Osteoblast (primary cell): ENCODE measurements around the gene MAP10.

DNA sequence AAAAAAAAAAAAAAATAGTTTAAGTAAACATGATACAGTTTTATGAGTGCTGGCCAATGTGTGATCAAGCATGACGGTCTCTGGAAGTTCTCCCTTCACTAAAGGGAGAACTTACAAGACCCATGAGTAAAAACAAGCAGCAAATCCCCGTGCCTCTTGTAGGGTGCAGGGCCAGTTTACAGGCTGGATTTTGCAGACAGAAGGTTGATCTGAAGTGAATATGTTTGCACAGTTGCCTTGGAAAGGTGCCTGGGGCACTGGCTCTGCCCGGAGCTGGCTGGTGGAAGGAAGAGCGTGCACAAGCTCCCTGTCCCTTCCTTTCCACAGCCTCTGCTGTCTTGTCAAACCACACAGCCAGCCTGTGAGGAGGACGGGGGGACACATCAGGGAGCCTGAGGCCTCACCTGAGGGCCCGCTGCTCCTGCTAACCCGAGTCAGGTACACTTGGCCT is 251.7 kb downstream of the SIPA1L2 start:
- CAGE, long polyA plus RNA: no peak
- RRBS: no CpG with 5 or more reads among the region's 7 CpGs

- CAGE, long polyA plus RNA: no peak
- RRBS: no CpG with 5 or more reads among the region's 6 CpGs
Observed at GRCh38 chr1:232428083-232428911, 201.6 kb downstream of the SIPA1L2 start.

GRCh38 chr1:232518284-232519090 is 111.4 kb downstream of the SIPA1L2 start:
- CAGE, long polyA plus RNA: no peak
- RRBS: no CpG with 5 or more reads among the region's 6 CpGs

DNA sequence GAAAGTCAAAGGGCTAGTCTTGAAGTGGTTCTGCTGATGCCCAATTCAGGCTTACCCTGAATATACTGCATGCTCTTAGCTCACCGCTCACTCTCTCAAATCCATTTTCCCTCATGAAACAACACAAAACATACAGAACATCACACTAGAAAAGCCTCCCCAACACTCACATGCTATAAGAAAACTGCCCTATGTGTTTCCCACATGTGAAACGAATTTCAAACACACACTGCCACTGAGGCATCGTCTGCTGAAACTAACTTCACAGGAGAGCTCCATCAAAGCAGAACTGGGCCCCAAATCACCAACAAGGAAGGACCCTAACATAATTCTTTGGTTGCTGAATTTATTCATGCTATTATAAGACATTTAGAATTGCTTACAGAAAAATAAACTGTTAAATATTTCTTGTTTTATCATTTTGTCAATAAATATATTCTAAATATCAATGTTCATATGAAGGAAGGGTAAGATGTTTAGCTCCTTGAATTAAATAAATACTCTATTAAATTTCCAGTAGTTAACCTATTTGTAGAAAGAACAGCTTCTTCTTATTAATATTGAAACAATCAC is 33.7 kb downstream of the SIPA1L2 start:
- CAGE, long polyA plus RNA: no peak
- RRBS: no CpG with 5 or more reads among the region's 3 CpGs

- CAGE, long polyA plus RNA: no peak
- RRBS: 4% methylated on average over 15 of the region's 77 CpGs
Observed at GRCh38 chr1:232805031-232806325, at the start of gene MAP10. Gene MAP10, plus strand, starts transcription at chr1:232805416.

DNA sequence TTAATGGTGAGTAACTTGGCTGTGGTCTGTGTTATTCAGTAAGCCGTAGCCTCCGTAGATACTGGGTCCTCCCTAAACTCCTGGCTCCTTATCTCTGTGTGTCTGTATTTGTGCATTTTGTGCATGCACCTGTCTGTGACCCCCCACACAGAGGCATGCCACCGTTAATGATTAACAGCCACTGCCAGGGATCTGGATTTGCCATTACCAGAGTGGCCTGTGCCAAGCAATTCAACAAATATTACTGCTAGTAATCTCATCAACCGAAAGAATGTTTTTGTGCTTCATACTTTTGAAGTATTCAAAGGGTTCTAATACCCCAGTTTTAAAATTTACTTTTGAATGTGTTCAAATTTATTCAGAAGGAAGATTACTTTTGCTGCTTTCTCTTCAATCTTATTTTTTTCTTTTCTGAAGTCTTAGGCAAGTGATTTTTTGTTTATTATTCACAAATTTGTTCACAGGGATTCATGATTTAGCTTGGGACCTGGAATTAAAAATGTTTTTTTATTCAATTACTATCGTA is 32.1 kb downstream of the MAP3K21 start:
- CAGE, long polyA plus RNA: no peak
- RRBS: no CpG with 5 or more reads among the region's 5 CpGs

GRCh38 chr1:233673209-233673882 is 59.4 kb downstream of the KCNK1 start:
- CAGE, long polyA plus RNA: no peak
- RRBS: no CpG with 5 or more reads among the region's 8 CpGs

GRCh38 chr1:234400729-234400998 is 27.4 kb downstream of the COA6 start:
- CAGE, long polyA plus RNA: no peak

GRCh38 chr1:234509649-234510348 is 30.8 kb upstream of the TARBP1 start:
- CAGE, long polyA plus RNA: no peak
- RRBS: no CpG with 5 or more reads among the region's 5 CpGs

- CAGE, long polyA plus RNA: no peak
- RRBS: no CpG with 5 or more reads among the region's 17 CpGs
Observed at GRCh38 chr1:234533788-234534934, 55.2 kb upstream of the TARBP1 start.

DNA sequence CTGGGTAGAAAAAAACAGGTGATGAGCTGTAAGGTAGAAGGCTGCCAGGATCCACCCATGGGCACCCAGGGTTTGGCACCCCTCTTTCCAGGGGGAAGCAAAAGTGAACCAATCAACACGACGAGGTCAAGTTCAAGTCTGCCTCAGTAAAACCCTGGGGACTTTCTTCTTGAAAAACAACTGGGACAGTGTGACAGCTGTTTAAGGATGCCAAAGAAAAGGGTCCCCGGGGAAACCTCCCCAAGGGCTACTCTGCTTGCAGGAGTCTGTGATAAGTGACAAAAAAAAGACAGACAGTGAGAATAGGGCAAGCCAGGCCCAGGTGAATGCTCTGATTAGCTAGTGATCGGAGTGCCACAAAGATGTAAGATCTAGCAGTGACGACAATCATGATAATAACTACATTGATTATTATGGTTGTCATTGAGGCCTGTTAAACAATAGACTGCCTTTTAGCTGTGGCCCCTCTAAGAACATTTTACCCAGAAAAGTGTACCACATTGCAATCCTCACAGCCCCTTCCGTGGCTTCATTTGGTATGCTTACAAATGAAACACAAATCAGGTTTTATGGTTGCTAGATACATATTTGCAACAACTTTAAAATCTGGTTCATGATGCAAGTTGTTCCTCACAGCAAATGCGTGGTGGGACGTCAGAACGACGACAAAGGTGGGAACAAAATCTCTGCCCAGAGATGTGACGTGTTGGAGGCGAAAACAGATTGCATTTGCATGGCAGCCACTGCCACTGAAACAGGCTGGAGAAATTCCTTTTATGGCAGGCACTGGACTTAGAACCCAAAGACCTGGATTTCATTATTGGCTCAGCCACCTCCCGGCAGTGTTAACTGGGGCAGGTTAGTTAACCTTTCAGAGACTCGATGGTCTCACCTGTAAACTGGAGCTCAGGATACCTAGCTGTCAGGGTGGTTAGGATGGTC is 58.8 kb upstream of the TARBP1 start:
- CAGE, long polyA plus RNA: no peak
- RRBS: no CpG with 5 or more reads among the region's 14 CpGs

DNA sequence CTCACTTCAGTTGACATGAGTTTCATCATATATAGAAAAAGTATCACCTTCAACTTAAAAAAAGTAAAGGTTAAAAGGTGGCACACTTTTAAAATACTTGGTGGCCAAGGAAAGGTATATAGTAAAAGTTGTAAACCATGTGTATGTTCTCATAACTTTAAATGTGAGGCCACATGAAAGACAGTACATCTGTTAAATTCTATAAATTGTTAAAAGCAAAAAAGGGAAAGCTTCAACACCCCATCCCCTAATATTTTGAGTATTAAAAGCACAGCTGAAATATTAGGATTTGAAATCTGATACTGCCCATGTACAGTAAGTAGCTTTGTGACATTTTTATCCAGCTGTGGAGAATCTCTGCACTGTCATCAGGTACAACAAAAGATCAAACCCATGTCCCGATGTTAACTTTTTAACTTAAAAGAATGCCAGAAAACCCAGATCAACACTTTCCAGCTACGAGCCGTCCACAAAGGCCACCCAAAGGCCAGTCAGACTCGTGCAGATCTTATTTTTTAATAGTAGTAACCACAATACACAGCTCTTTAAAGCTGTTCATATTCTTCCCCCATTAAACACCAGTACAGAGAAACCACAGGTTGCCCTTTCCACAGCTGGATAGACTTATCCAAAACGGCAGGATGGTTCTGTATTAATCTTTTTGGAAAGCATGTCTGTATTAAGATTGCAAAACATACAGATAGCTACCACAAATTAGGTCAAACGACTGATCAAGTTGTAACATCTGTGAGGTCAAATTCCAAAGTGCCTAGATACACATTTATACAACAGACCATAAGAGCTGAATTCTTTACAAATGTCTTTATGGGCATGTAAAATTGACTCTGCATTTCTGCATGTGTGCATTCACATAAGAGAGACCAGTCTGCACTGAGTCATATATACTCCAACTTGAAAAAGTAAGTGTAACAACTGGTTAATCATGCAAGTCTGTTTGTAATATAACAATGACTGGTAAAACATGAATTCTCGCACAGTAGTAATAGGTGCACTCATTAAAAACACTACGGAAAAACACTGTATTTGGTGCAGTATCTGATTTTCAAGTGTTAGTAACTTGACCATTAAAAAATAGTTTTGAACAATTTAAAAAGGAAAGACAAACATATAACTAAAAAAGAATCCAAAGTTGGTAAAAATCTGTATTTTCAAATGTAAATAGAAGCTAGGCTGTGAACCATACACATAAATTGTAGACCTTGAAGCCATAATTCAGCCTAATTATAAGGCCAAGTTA is 5.1 kb downstream of the IRF2BP2 start:
- CAGE, long polyA plus RNA: no peak
- RRBS: no CpG with 5 or more reads among the region's 8 CpGs

- CAGE, long polyA plus RNA: no peak
- RRBS: no CpG with 5 or more reads among the region's 27 CpGs
Observed at GRCh38 chr1:234608889-234609065, 1.2 kb downstream of the IRF2BP2 start.

GRCh38 chr1:234627409-234627976 is 17.5 kb upstream of the IRF2BP2 start:
- CAGE, long polyA plus RNA: no peak
- RRBS: no CpG with 5 or more reads among the region's 8 CpGs

DNA sequence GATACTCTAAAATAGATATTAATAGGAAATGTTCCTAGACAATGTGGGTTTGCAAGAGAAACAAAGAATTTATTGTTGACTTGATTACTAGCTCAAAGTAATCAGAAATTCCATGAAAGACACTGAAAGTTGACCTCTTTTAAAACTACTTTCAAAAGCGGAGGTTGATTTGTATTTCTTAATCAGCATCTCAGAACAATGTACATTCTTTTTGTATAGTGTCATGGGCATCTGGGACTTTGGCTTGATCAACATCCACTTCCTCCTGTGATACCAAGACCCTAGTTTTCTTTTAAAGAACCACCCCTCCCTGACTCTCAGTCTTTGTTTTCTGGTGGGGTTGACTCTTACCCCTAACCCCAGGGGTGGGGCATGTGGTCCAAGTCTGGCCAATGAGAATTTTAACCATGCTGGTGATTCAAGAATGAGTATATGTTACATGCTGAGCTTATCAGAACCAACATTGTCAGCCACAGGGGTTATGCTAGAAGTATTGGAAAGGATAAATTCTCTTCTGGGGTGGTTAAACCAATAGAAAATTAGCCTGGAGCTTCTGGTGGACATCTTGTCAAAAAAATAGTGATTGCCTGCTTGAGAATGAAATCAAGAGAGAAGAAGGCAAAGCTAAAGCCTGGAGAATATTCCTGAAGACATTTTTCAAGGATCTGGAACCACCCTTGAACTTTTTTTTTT is 21.8 kb upstream of the IRF2BP2 start:
- CAGE, long polyA plus RNA: no peak
- RRBS: no CpG with 5 or more reads among the region's 1 CpG

GRCh38 chr1:234726166-234727171 is 116.5 kb upstream of the IRF2BP2 start:
- CAGE, long polyA plus RNA: no peak
- RRBS: no CpG with 5 or more reads among the region's 15 CpGs

DNA sequence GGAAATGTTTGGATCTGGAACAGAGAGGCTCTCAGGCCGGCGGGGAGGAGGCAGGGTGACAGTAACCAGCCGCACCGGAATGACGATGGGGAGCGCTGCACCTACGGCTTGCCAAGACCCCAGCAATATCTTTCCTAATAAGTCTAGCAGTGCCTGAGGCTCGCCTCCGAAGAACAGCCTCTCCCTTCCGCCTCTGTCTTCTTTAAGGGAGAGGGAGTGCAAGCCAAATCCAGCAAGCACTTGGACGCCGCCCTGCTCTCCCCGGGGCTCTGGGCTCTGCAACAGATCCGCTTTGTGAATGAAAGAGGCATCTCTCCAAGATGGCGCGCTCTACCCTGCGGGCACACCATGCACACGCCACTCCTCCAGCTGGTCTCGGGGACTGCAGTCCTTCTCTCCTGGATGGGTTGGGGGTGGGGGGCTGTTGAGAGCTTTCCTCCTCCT is 206.5 kb upstream of the IRF2BP2 start:
- CAGE, long polyA plus RNA: no peak
- RRBS: no CpG with 5 or more reads among the region's 19 CpGs

DNA sequence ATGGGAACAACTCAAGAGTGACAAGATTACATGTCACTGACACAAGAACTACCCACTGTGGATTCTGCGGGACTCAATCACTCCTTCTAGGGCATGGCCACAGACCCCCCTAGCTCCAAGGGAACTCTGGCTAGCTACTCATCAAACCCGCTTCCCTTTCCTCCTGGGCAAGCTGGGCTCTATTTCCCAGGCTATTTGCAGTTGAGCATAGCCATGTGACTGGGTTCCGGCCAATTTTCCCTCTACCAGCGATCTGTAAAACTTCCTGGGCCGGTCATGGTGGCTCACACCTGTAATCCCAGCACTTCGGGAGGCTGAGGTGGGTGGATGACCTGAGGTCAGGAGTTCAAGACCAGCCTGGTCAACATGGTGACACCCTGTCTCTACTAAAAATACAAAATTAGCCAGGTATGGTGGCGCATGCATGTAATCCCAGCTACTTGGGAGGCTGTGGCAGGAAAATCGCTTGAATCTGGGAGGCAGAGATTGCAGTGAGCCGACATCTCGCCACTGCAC is 214.9 kb upstream of the IRF2BP2 start:
- CAGE, long polyA plus RNA: no peak
- RRBS: no CpG with 5 or more reads among the region's 10 CpGs

- CAGE, long polyA plus RNA: no peak
- RRBS: 0% methylated on average over 6 of the region's 18 CpGs
Observed at GRCh38 chr1:234963126-234964040, 165.3 kb downstream of the TOMM20 start.

DNA sequence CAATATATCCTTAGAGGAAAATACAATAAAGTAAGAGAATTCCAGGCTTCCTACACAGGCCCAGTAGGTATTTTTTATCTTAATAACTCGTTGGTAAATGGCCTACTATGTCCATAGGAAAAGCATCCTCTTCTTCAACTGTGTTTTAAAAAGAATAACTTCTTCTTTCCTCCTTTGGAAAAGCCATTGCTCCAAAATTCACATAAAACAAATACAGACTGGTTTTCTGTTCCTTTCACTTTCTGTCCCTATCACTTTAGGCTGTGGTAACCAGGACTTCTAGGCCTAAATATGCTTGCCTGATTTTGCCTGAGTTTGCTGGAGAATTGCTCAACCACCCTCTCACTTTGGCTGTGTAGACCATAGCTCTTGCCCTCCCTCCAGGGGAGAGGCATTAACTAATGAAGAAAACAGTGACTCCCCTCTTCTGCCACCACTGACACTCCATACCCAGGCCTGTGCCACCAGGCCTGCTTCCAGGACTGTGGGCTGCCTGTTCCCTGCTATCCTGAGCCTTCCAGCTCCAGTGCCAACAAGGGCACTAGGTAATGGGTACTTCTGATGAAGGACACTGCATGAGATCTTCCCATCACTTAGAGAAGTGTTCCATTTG is 163.6 kb downstream of the TOMM20 start:
- CAGE, long polyA plus RNA: no peak
- RRBS: no CpG with 5 or more reads among the region's 1 CpG